Choroid plexus epithelial cell (primary cell): ENCODE measurements around a stretch of chr11.

DNA sequence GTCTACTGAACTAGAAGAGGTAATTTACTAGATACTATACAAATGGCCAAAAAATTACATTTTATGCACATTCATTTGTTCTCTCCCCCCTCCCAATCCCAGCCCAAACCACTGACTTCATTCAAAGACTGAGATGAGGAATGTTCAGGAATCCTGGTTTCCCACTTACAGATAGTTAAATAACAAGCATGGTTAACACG is 1387.8 kb upstream of the TENM4 start:
- RRBS: no CpG with 5 or more reads among the region's 1 CpG

GRCh38 chr11:82790992-82791761 is 57.5 kb upstream of the FAM181B start:
- RRBS: no CpG with 5 or more reads among the region's 4 CpGs

- RRBS: no CpG with 5 or more reads among the region's 2 CpGs
These were observed 22.5 kb downstream of the DDIAS start for GRCh38 chr11:82924059-82924447.

- RRBS: no CpG with 5 or more reads among the region's 2 CpGs
These were observed 46.4 kb downstream of the RAB30 start for GRCh38 chr11:83025141-83025764.

- RRBS: no CpG with 5 or more reads among the region's 1 CpG
These were observed 21.1 kb upstream of the RAB30 start for GRCh38 chr11:83092774-83093285.

GRCh38 chr11:83161770-83162452 is 5.0 kb downstream of the PCF11 start:
- RRBS: no CpG with 5 or more reads among the region's 1 CpG

DNA sequence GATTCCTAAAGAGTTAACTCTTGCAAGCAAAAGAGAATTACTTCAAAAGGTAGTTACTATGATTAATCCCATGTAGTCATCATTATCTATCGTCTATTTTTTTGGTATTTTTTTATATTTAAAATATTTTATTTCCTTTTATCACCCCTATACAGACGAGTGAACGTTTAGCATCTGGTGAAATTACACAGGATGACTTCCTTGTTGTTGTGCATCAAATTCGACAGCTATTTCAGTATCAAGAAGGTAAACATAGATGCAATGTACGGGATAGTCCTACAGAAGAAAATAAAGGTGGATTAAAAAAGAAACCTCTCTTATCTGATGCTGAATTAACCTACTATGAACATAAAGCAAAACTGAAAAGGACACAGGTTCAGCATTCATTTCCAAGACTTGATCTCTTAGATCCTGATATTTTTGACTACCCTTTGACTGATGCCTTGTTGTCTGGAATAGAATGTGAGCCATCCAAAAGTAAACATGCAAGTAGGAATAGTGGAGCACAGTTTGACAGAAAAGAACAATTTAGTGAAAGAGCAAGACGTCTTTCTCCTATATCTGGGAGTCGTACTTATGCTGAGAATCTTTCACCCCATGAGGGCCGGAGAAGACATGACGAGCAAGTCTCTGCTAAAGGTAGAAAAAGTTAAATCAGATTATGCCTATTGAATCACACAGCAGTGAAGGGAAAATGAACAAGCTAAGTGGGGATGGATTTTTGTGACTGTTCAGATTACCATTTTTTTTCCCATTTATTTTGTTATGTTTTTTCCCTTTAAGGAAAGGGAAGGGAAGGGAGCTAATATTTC is 10.5 kb downstream of the PCF11 start:
- RRBS: no CpG with 5 or more reads among the region's 9 CpGs

GRCh38 chr11:83411256-83411638 is 125.1 kb upstream of the CCDC90B start:
- RRBS: no CpG with 5 or more reads among the region's 1 CpG

DNA sequence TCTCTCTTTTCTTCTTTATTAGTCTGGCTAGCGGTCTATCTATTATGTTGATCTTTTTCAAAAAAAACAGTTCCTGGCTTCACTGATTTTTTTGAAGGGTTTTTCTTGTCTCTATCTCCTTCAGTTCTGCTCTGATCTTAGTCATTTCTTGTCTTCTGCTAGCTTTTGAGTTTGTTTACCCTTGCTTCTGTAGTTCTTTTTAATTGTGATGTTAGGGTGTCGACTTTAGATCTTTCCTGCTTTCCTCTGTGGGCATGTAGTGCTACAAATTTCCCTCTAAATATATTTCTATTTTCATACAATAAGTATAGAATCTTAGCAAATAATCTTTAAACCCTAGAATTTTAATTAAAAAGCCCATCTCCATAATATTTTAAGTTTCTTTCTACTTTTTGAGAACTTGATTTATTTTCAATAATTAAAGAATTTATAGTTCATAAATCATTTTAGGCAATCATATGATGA is 620.5 kb downstream of the DLG2 start:
- RRBS: no CpG with 5 or more reads among the region's 2 CpGs

- RRBS: no CpG with 5 or more reads among the region's 8 CpGs
These were observed 1.7 kb downstream of the CREBZF start for GRCh38 chr11:85663167-85663740.

DNA sequence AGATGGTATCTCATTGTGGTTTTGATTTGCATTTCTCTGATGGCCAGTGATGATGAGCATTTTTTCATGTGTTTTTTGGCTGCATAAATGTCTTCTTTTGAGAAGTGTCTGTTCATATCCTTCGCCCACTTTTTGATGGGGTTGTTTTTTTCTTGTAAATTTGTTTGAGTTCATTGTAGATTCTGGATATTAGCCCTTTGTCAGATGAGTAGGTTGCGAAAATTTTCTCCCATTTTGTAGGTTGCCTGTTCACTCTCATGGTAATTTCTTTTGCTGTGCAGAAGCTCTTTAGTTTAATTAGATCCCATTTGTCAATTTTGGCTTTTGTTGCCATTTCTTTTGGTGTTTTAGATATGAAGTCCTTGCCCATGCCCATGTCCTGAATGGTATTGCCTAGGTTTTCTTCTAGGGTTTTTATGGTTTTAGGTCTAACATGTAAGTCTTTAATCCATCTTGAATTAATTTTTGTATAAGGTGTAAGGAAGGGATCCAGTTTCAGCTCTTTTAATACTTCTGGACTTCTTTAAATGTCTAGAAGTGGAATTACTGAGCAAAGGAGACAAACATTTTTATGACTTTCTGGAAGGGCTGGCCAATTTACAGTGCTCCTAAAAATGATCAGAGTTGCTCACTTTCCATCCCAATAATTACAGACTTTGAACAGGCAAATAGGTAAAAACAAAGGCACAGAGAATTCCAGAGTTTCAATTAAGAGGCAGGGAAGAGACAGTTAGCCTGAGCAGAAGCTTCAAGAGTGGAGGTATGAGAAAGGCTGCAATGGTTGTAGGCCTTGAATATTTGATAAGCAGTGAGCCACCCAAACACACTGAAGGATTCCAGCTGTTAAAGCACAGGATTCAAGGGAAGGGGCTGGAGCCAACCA is 97.8 kb downstream of the CCDC83 start:
- RRBS: no CpG with 5 or more reads among the region's 2 CpGs

DNA sequence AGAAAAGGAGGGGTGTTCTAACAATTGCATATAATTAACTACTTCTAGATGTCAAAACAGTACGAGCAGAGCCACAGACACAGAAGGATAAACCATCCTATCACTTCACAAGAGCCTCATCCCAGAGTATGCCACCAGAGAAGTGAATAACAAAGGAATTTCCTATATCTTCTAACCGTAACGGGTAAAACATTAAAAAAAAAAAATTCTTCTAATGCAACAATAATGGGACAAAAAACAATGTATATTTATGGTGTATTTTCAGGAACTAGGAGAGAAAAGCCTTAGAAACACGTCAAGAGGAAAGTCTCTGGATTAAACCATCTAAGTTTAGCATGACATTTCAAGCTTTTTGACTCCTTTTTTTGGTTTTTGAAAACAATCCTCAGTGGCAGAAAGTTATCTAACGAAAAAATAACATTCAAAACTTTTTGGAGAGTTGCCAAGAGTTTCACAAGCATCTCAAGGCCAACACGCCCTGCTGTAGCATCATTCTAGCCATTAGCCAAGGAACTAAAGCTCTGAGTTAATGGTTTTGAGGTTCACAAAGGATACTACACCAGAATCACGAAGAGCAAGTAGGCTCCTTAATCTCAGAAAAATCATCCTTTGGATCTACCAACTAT is 94.9 kb downstream of the PICALM start:
- RRBS: no CpG with 5 or more reads among the region's 7 CpGs

- RRBS: no CpG with 5 or more reads among the region's 8 CpGs
These were observed 2.6 kb downstream of the PICALM start for GRCh38 chr11:86066083-86066886.

DNA sequence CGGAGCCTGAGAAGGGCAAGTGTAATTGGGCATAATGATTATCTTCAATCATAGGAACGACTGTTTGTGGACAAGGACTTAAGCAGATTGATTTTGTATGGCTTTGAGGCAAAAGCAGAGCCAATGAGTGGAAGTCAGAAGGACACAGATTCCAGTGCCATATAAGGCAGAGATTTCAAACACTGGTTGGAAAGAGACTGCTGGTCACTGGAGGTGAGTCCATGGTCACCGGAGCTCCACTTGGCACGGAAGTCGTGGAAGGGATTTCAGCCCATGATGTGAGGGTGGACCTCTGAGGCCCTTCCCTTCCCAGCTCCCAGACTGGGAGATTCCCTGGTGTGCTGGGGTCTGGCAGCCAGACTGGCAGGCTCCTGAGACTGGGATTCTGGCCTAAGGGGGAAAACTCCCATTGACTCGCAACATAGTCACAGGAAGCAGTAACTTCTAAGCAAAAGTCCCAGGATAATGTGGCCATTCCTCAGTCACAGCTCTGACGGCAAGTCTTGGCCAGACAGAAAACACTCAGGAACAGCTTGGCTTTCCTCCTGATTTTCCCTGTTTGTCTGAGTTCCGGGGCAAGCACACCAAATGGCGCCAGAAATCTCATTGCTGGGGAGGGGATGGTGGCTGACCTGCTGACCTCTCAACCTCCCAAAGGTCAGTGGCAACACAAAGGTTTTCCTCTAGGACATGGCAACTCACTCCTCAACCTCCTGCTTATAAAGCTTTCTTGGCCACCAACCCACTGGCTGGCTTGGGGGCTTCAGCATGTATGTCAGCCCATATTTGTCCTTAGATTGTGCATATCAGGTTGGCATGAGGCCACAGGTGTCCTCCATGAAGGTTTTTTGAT is 99.4 kb downstream of the CCDC81 start:
- RRBS: no CpG with 5 or more reads among the region's 9 CpGs

DNA sequence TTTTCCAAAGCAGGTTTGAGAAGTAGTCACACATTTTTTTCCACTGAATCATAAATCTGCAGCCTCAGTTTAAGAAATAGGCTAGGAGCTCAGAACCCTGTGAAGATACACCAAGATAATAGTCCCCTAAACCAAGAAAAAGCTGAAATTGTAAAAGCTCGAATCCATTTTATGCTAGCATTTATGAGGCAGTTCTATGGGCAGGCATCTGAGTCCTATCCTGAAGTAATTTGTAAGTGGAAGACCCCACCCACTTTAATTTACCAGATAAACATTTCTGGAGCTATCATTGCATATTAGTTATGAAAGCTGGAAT is 149.6 kb downstream of the CCDC81 start:
- RRBS: no CpG with 5 or more reads among the region's 1 CpG

DNA sequence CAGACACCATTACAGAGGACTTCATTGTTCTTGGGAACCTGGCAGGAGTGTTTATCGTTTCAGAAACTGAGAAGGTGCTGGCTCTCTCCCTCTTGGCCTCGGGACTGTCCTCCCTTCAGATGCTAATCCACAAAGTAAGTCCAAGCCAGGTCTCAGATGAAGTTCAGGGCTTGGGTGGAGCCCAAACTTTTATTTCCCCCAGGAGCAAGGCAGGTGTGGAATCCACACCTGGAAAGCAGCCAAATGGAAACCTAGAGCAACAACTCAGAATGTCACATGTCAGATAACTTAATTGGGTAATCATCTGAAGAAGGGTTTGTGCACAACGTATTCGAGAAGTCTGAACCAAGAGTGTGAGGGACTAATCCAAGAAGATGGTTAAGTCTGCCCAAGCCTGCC is 178.6 kb downstream of the CCDC81 start:
- RRBS: no CpG with 5 or more reads among the region's 4 CpGs

DNA sequence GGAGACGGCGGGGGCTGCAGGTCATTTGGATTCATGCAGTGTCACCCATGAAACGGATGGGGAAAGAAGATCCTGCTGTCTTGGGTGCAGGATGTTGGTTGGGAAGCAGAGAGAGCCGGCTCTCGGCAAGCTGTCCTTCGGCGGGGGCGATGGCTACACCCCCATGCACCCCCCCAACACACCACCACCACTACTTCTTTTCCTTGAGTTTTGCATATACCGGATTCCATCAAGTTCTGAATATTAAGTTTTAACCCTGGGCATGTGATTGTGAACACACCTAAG is 438 bp downstream of the PRSS23 start:
- RRBS: 4% methylated on average over 6 of the region's 9 CpGs

GRCh38 chr11:86816147-86816775 is 15.9 kb downstream of the PRSS23 start:
- RRBS: no CpG with 5 or more reads among the region's 5 CpGs